Spleen (tissue), 7 donors: ENCODE results near the gene TIGAR.

DNA sequence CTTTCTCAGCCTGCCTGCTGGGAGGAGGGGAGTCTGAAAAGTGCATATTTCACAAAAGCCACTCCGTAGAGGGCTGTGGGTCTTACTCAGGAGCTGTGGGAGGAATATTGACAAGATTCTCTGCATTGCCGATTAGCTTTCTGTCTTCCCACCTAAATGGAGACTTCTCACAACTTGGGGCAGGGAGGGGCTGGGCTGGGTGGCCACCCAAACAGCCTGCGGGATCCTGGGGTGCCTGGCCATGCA, 136.4 kb downstream of the TSPAN9 start:
- PRO-cap, 4 experiments = peak in 2 of 4 experiments; most common minus-strand start position 70 of the sequence (in 2)
- RAMPAGE, long total RNA, 4 experiments = no peak in any of the 4 experiments

GRCh38 chr12:3264211-3264796, 187.1 kb downstream of the TSPAN9 start:
- PRO-cap, 4 experiments = no peak in any of the 4 experiments
- RAMPAGE, long total RNA, 4 experiments = no peak in any of the 4 experiments

DNA sequence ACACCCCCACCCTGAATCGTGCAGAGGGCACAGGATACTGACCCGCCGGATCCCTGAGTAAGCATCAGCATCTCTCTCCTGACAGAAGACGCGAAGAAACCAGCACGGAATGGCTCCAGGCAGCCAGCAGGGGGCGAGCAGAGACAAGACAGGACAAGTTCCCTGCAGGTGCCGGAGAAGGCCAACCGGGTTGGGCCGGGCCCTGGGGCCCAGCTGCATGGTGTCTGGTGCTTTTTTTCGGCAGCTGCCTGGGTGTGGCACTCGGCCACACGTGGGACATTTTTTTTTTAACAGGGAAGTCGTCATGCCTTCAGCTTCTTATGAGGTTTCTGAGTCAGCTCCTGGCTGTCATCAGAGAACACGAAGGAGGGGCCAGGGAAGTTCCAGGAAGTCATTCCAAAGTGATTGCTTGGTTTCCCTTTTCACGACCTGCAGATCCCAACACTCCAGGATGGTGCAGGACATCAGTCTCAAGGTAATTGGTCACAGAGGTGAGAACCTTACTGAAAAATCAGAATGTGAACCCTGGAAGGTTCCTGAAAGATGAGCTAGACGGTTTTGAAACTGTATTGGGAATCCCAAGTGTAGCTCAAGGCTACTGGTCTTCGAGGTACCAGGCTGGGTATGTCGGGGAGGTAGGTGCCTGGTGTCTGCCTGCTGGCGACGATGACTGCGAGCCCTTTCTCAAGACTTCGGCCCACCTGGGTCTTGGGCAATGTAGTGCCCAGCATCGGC, 190.9 kb upstream of the PRMT8 start:
- PRO-cap, 4 experiments = no peak in any of the 4 experiments
- RAMPAGE, long total RNA, 4 experiments = no peak in any of the 4 experiments

GRCh38 chr12:3431994-3432757, 58.8 kb upstream of the PRMT8 start:
- PRO-cap, 4 experiments = no peak in any of the 4 experiments
- RAMPAGE, long total RNA, 4 experiments = no peak in any of the 4 experiments

- PRO-cap, 4 experiments = no peak in any of the 4 experiments
- RAMPAGE, long total RNA, 4 experiments = no peak in any of the 4 experiments
Measured at GRCh38 chr12:3490698-3491072, 318 bp upstream of the PRMT8 start.

DNA sequence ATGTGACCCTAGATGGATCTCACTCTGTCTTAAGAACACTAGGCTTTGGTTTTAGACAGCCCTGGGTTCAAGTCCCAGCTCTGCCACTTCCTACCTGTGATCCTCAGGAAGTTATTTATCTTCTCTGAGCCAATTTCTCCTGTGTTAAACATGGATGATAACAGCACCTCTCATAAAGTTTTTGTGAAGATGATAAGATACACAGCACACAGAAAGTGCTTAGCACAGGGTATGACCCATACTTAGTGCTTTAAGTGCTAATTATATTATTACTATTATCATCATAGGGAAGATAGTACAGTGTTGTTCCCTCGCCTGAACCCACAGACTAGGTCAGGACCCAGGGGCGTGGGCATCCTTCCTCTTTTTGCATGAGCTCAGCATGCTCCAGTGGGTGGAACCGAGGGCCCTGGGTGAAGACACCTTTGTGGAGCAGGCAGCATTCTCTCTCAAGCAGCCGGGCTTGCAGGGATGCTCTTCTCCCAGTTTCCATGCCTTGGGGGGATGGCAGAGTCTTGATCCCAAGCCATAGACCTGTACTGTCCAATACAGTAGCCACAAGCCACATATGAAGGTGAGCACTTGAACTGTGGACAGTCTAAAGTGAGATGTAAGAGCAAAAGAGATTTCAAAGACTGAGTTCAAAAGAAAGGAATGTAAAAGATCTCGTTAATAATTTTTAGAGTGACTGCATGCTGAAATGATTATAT, 34.8 kb downstream of the CRACR2A start:
- PRO-cap, 4 experiments = no peak in any of the 4 experiments
- RAMPAGE, long total RNA, 4 experiments = no peak in any of the 4 experiments

DNA sequence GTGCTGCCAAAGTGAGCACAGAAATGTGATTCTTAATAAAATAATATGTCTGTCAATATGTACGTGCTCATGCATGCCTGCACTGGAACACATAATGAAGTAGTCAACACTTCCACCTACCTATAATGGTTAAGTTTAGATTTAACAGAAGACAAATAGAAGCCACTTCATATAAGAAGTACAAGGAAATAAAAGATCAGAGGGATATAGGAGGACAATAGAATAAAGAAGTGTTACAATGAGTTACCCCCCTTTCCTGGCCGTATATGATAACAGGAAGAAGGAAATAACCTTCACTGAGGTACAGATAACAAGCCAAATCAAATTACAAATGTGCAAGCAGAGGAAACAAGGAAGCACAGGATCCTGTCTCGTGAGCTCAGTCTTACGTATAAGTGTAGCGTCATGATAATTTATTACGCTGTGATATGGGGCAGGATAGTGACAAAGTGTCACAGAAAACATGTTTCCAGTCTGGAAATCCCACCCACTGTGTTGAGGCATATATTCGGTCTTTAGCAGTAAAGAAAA, 26.5 kb downstream of the CRACR2A start:
- PRO-cap, 4 experiments = no peak in any of the 4 experiments
- RAMPAGE, long total RNA, 4 experiments = no peak in any of the 4 experiments

- PRO-cap, 4 experiments = no peak in any of the 4 experiments
- RAMPAGE, long total RNA, 4 experiments = no peak in any of the 4 experiments
Measured at GRCh38 chr12:3747317-3747975, 5.5 kb downstream of the CRACR2A start.

- PRO-cap, 4 experiments = no peak in any of the 4 experiments
- RAMPAGE, long total RNA, 4 experiments = no peak in any of the 4 experiments
Measured at GRCh38 chr12:3748098-3749133, 4.5 kb downstream of the CRACR2A start.

- PRO-cap, 4 experiments = no peak in any of the 4 experiments
- RAMPAGE, long total RNA, 4 experiments = no peak in any of the 4 experiments
Measured at GRCh38 chr12:4012779-4013108, 139.5 kb upstream of the PARP11 start.

DNA sequence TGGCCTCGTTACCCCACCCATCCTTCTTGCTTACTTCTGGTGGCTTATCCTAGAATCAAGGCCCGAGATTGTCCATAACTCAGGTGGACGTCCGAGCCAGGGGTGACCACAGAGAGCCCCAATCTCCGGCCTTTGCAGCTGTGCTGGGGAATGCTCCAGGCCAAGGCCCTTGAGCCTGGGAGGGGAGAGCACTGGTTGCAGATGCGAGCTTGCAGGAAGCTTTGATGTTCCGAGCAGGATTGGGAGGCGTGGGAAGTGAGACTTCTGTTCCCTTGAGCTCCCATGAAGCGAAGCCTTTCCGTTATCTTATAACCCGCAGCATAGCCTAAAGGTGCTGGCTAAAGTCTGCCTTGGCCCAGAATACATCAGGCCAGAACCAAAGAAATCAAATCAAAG, 151.9 kb upstream of the PARP11 start:
- PRO-cap, 4 experiments = no peak in any of the 4 experiments
- RAMPAGE, long total RNA, 4 experiments = no peak in any of the 4 experiments

- PRO-cap, 4 experiments = no peak in any of the 4 experiments
- RAMPAGE, long total RNA, 4 experiments = no peak in any of the 4 experiments
Measured at GRCh38 chr12:4153427-4153940, 120.1 kb upstream of the CCND2 start.

- PRO-cap, 4 experiments = peak in 4 of 4 experiments; most common plus-strand start chr12:4321220 (in 3); most common minus-strand start chr12:4320949 (in 2)
- RAMPAGE, long total RNA, 4 experiments = start-site peak on the plus strand in 4 of 4 experiments, at chr12:4321214-4321260 at its widest, 38 to 222 reads per replicate; start-site peak on the minus strand in 1 of 4 experiments, at chr12:4320944-4320993 at its widest, 14 reads per replicate
Measured at GRCh38 chr12:4320858-4321952, at the start of gene TIGAR. Gene TIGAR (plus strand): TSS chr12:4321213.

GRCh38 chr12:4567107-4567580, 5.1 kb downstream of the DYRK4 start:
- PRO-cap, 4 experiments = peak in 3 of 4 experiments; most common plus-strand start chr12:4567310 (in 3)
- RAMPAGE, long total RNA, 4 experiments = no peak in any of the 4 experiments

- PRO-cap, 4 experiments = peak in 2 of 4 experiments; most common plus-strand start chr12:4567796 (in 2)
- RAMPAGE, long total RNA, 4 experiments = no peak in any of the 4 experiments
Measured at GRCh38 chr12:4567712-4567940, 5.6 kb downstream of the DYRK4 start.

GRCh38 chr12:4647895-4648420, 893 bp downstream of the AKAP3 start:
- PRO-cap, 4 experiments = no peak in any of the 4 experiments
- RAMPAGE, long total RNA, 4 experiments = no peak in any of the 4 experiments

- PRO-cap, 4 experiments = no peak in any of the 4 experiments
- RAMPAGE, long total RNA, 4 experiments = no peak in any of the 4 experiments
Measured at GRCh38 chr12:5046982-5047720, 3.5 kb downstream of the KCNA5 start.

DNA sequence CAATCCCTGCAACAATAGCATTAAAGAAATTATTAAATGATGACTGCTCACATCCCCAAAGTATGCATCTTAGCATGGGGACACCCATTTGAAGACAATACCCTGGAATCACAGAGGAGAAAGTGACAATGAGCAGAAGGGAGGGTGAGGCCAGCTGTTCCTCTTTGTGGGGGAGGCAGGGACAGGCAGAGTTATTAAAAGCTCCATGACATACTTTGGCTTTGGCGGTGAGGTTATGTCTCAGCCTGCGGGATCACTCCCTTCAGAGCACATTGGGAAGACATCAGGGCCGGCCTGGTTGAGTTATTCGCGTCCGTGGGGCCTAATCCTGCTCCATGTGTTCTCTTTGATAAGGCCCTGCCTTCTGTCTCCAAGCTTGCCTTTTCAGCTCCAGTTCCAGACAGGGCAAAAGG, 98.9 kb upstream of the NTF3 start:
- PRO-cap, 4 experiments = no peak in any of the 4 experiments
- RAMPAGE, long total RNA, 4 experiments = no peak in any of the 4 experiments

GRCh38 chr12:5391624-5391849, 40.4 kb upstream of the NTF3 start:
- PRO-cap, 4 experiments = no peak in any of the 4 experiments
- RAMPAGE, long total RNA, 4 experiments = no peak in any of the 4 experiments

DNA sequence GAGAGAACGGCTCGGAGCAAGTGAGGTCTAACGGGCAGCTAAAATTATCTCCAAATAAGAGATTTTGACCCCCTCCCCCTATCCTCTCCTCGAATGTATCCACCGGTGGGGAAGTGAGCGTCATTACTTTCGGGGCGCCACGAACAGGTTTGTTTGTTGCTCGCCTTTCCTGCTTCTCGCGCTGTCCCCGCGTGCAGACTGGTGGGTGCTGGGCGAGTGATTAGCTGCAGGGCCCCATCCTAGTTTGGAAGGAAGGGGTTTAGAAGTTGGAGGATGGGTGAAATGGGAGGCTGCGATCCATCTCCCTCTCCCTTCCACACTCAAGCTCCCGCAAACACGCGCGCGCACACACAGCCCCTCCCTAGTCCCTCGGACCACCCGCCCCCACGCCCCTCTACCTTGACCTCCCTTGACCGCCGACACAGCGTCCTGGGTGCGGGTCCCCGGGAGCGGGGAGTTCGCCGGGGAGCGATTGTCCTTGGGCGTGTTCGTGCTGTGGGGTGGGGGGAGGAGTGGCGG, 802 bp upstream of the NTF3 start:
- PRO-cap, 4 experiments = no peak in any of the 4 experiments
- RAMPAGE, long total RNA, 4 experiments = no peak in any of the 4 experiments